Left lung (tissue), 1 donor: ENCODE results near the genes LTB and LY6G6D.

GRCh38 chr6:31154473-31155046 lies 3.0 kb downstream of the CCHCR1 start:
- PRO-cap = no peak

- PRO-cap = no peak
Measured at GRCh38 chr6:31164892-31165735, 5.4 kb downstream of the POU5F1 start.

GRCh38 chr6:31171234-31171765 lies 818 bp upstream of the POU5F1 start:
- PRO-cap = no peak

DNA sequence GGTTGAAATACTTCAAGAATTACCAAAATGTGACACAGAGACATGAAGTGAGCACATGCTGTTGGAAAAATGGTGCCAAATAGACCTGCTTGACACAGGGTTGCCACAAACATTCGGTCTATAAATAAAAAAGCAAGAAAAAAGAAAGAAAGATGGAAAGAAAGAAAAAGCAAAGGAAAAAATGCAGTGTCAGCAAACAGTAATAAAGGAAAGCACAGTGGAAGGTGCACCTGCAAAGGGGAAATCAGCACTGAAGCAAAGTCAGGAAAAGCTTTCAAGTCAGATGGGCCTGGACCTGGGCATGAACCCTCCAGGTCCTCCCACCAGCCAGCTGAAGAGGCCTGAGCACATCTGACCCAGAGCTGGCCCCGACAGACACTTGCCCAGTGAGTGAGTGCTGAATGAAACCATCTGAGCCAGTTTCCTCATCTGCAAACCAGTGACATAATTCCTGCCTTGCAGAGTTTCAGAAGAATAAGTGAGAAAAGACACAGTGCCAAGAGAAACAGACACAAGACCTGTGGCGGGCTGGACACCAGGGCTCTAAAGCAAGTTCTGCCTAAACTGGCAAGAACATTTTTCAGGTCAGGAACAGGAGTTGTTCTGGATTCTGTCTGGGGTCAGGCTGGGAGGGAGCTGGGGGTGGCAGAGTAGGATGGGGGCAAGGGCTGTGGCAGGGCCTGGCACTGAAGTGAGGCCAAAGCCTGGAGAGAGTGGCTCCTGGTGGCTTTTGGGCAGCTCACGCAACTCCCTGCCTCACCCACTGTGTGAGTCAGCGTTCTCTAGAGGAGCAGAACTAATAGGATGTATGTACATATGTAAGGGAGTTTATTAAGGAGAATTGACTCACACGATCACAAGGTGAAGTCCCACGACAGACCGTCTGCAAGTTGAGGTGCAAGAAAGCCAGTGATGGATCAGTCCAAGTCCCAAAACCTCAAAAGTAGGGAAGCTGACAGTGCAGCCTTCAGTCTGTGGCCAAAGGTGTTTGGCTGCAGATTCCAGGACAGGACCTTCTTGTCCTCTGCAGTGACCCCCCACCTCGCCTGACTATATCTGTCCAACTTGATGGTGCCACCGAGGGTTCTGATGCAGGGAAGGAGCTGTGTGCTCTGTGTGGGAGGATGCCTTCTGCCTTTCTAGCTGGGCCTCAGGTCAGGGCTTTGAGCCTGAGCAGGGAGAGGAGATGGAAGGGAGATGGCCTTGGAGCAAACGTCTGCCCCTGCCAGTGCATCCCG lies 23.7 kb upstream of the MICB start:
- PRO-cap = unidirectional peak, plus-strand start at position 208 of the sequence; unidirectional peak, plus-strand start at position 1,179 of the sequence

DNA sequence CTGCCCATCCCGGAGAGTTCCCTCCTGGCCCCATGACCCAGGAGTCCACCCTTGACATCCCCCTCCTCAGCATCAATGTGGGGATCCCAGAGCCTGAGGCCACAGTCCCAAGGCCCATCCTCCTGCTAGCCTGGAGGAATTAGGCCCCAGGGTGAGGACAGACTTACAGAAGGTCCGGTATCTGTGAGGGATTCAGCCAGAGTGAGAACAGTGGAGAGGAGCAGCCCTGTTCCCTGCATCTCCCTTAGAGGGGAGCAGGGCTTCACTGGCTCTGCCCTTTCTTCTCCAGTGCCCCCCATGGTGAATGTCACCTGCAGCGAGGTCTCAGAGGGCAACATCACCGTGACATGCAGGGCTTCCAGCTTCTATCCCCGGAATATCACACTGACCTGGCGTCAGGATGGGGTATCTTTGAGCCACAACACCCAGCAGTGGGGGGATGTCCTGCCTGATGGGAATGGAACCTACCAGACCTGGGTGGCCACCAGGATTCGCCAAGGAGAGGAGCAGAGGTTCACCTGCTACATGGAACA lies 8.9 kb downstream of the MICB start:
- PRO-cap = unidirectional peak, plus-strand start at position 202 of the sequence

DNA sequence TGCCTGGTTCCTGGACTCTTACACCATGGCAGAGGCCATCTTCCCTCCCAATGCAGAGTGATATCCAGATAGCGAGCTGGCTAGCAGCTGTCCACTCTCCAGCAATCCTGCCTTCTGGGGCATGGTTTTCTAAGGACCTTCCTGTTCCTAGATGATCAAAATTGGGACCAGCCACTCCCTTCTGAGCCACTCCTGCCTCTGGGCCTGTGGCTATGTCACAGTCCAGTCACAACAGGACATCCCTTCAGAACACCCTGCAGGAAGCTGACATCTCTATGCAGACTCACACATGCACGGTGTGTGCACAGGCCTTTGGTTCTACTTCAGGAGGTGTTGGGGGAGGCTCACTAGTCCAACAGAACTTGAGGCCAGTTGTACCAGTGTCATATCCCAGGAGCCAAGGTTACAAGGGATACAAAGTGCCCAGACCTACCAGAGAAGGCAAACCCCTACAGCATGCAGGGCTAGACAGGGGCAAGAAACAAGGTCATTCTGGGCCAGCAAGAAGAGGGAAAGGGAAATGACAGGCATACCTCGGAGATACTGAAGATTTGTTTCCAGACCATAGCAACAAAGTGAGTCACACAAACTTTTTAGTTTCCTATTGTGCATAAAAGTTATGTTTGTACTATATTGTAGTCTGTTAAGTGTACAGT lies 2.7 kb upstream of the MCCD1 start:
- PRO-cap = no peak

DNA sequence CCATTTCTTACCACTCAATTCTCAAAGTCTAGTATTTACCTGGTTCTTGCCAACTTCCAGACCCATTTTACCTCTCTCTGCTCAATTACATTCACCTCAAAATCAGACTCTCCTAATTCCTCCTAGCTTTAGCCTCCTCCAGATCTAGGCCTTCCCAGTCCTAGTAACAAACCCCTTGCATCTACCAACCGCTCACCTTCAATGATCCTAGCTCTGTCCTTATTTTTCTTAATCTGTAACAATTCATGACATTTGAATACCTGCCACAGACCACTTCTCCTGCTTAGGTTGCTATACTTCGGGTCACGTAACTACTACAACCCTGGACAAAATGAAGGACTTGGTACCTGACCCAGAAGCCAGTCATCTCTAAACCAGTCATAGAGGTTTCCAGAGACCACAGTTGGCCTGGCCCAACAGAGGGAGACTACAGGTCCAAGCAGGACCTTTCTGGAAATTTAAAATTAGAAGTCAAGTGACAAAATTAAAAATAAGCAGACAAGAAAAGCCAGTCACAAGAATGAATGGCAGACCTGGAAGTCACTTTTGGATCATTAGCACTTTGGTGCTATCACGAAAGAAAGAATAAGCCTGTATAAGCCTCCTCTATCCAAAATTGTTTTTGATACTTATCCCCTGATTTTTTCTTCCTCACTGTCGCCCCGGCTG lies 2.3 kb downstream of the DDX39B start:
- PRO-cap = no peak

DNA sequence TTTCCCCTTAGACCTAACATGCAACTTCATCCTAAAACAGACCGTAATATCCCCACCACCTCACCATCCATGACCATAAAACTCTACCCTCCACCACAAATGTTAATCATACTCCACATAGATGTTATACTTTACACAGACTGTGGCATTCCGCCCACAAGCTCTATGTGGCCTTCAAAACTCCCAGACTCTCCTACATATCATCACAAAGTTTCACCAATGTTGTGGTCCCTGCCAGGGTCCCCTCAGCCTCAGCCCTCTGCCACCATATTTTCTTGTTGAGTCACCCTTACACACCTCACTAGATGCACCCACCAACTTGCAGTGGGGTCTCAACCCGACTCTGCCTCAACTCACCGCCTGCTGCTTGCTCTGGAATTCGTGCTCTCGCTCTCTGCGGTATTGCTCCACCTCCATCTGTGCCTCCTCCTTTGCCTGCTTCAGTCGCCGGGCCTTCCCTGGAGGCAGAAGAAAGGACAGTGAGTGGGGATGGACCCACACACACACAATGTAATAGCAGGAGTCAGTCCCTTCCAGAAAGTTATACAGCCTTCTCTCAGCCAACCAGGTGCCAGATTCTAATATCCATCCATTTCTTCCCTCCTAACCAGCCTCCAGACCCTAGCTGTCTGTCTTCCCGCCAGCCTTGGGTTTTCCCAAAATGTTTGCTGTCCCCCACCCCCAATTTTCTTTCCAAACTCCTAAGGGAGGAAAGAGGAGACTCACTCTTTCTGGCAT lies 487 bp downstream of the ATP6V1G2 start:
- PRO-cap = no peak

GRCh38 chr6:31582148-31582829 lies at the start of gene LTB:
Gene LTB, minus strand, starts transcription at chr6:31582424.
- PRO-cap = bidirectional peak, plus-strand start at chr6:31582588, minus-strand start at chr6:31582280

- PRO-cap = bidirectional peak, plus-strand start at chr6:31620156, minus-strand start at chr6:31620258; bidirectional peak, plus-strand start at chr6:31620715, minus-strand start at chr6:31620370
Measured at GRCh38 chr6:31619624-31620487, 659 bp upstream of the PRRC2A start.

- PRO-cap = no peak
Measured at GRCh38 chr6:31627092-31628282, 7.0 kb downstream of the PRRC2A start.

DNA sequence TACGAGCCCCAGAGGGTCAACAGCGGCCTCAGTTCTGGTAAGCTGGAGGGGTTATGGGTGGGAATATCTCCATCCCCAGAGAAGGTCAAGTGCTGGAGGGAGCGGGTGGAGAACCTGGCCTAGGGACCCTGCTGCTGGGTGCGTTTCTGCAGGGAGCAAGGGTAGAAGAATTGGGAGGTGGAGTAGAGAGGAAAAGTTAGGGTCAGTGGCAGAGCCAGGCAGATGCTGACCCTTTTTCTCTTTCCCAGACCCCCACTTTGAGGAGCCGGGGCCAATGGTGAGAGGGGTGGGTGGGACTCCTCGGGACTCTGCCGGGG lies 13.1 kb downstream of the PRRC2A start:
- PRO-cap = no peak

DNA sequence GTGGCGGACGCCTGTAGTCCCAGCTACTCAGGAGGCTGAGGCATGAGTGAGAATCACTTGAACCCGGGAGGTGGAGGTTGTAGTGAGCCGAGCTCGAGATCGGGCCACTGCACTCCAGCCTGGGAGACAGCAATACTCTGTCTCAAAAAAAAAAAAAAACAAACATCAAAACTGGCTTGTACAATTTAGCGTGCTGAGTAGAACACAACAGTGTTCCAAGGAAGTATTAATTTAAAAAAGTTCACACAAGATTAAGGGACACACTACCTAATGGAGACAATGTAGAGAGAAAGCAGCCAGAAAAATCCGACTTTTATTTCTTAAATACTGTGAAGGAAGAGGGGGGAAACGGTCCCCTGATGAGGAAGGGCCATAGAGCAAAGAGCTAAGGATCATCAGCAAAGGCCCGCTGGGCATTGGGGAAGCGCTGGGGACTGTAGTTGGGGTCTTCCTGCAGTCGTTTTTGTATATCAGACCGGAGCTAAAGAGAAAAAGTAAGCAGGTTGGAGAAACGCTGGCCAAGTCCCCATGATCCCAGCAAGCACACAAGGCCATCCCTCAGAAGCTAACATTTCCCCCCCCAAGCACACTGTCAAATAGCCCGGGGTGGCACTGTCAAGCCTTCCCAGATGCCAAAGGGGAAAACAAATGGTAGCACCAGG lies 13.6 kb downstream of the BAG6 start:
- PRO-cap = unidirectional peak, plus-strand start at position 335 of the sequence; unidirectional peak, plus-strand start at position 487 of the sequence

- PRO-cap = no peak
Measured at GRCh38 chr6:31658482-31659408, 1.8 kb downstream of the C6orf47 start.

DNA sequence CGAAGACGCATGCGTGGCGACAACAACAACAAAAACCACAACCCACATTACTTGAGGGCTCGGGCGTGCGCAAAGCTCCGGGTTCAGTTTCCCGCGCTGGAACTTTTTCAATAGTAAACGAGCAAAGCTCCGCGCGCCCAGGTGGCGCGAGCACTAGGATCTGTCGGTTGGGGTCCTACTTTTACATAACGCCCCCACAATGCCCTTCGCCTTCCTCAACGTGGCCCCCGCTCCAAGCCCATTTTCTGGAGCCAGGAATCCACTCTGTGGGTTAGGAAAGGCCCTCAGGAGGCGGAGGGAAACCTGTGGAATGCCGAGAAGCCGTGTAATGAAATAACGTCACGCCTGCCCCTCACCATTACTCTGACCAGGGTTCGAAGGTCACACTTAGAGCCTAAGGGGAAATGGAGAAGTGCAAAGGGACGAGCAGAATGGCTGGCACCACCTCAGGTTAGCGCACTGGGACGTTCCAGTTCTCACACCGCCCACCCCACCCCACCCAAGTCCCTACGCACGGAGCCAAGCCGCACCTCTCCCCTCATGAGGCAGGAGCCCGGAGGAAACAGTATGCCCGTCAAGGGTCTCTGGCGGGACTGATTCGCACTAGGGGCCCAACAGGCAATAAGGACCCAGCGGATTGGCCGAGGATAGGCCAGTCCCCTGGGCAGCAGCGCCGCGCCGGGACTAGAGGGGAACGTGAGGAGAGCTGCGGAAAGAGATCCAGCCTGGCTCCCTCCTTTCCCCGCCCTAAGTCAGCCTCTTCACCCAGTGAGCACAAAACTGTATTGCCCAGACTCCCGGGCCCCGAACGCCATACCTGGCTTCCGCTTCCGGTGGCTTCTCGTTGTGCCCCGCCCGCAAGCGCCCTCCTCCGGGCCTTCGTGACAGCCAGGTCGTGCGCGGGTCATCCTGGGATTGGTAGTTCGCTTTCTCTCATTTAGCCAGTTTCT lies 522 bp upstream of the GPANK1 start:
- PRO-cap = bidirectional peak, plus-strand start at position 50 of the sequence, minus-strand start outside the sequence; bidirectional peak, plus-strand start at position 417 of the sequence, minus-strand start at position 244 of the sequence; bidirectional peak, plus-strand start at position 541 of the sequence, minus-strand start at position 595 of the sequence; unidirectional peak, minus-strand start at position 623 of the sequence; bidirectional peak, plus-strand start outside the sequence, minus-strand start at position 815 of the sequence

- PRO-cap = no peak
Measured at GRCh38 chr6:31714952-31715815, at the start of gene LY6G6D. Gene LY6G6D, plus strand, starts transcription at chr6:31715348.

DNA sequence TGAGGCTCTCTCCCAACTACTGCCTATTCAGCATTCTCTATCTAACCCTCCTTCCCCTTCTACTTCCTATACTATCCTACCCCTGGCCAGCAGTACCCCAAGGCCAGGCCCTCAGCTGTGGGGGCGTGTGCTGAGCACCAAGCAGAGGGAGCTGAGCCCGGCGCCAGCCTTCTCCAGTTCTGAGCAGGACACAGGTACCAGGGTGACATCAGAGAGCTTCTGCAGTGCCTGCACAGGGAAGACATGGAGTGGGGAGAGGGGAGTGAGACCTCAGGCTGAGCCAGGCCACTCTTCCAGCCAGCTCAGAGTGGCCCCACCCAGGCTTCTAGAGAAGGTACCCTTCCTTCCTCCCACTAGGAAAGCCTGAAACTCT lies 2.0 kb downstream of the DDAH2 start:
- PRO-cap = no peak

DNA sequence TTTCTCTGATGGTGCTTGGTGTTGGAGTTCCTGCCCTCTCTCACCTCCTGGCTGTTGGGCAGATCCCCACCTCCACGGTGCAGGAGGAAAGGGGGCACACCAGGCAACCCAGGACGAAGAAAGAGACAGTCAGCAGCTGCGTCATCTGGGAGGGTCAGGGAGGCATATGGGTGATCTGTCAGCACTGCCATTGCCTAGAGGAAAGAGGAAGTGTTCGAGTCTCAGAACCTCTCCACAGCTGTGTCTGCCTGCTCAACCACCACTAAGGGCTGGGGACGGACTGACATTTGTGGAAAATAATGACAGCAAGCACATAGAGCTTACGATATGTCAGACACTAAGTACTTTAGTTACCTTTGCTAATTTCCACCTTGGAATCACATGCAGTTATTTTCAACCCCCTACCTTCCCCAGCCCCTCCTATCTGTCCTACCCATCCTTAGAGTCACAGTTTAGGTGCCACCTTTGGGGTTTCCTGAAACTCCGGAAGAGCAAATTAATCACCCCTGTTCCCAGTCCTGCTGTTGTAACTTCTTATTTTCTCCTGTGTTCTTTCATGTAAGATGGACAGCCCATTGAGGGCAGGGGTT lies 1.5 kb downstream of the DDAH2 start:
- PRO-cap = bidirectional peak, plus-strand start at position 262 of the sequence, minus-strand start at position 166 of the sequence; bidirectional peak, plus-strand start outside the sequence, minus-strand start at position 531 of the sequence

GRCh38 chr6:31738322-31739098 lies 1.3 kb upstream of the MSH5 start:
- PRO-cap = bidirectional peak, plus-strand start at chr6:31738397, minus-strand start at chr6:31738373

DNA sequence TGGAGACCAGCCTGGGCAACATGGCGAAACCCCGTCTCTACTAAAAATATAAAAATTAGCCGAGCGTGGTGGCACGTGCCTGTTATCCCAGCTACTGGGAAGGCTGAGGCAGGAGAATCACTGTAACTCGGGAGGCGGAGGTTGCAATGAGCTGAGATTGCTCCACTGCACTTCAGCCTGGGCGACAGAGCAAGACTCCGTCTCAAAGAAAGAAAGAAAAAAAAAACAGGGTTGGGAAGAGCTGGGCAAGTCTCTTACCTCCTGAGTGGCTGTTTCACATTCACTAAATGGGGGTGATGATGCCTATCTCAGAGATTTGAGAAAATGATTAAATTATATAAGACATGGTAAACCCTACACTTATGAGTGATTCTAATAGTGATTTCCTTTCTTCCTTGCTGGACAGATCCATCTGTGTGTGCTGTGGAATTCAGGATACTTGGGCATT lies 976 bp downstream of the MSH5 start:
- PRO-cap = no peak